Cerebellum (tissue), 5 donors: ENCODE data around the gene FBLN1.

DNA sequence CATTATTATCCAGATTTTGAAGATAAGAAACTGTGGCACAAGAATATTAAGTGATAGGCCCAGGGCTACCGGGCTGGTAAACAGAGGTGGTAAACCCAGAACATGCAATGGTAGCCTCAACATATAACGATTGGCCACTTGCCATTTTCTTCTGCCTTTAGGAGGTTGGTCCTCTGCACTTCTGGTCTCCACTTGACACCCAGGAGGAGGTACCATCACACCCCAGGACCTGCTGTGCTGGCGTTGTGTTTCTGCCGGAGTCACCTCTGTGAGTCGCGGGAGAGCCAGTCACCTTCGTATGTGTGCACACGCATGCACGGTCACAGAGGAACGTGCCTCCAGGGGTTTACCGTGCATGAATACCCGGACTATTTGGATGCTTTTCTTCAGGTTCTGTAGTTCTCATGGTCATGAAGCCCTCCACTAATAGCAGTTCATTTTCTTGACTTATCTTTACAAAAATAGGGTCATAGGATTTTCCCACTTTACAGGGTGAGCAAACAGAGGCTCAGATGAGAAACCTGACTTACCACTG, 42.4 kb downstream of the RTL6 start:
- PRO-cap, 3 experiments: no peak in any of the 3 experiments
- RAMPAGE, long total RNA: no peak

- PRO-cap, 3 experiments: no peak in any of the 3 experiments
- RAMPAGE, long total RNA: no peak
These were observed 3.0 kb upstream of the PRR5 start for GRCh38 chr22:44698893-44699479.

- PRO-cap, 3 experiments: no peak in any of the 3 experiments
- RAMPAGE, long total RNA: no peak
These were observed 871 bp upstream of the PHF21B start for GRCh38 chr22:45010613-45011138.

DNA sequence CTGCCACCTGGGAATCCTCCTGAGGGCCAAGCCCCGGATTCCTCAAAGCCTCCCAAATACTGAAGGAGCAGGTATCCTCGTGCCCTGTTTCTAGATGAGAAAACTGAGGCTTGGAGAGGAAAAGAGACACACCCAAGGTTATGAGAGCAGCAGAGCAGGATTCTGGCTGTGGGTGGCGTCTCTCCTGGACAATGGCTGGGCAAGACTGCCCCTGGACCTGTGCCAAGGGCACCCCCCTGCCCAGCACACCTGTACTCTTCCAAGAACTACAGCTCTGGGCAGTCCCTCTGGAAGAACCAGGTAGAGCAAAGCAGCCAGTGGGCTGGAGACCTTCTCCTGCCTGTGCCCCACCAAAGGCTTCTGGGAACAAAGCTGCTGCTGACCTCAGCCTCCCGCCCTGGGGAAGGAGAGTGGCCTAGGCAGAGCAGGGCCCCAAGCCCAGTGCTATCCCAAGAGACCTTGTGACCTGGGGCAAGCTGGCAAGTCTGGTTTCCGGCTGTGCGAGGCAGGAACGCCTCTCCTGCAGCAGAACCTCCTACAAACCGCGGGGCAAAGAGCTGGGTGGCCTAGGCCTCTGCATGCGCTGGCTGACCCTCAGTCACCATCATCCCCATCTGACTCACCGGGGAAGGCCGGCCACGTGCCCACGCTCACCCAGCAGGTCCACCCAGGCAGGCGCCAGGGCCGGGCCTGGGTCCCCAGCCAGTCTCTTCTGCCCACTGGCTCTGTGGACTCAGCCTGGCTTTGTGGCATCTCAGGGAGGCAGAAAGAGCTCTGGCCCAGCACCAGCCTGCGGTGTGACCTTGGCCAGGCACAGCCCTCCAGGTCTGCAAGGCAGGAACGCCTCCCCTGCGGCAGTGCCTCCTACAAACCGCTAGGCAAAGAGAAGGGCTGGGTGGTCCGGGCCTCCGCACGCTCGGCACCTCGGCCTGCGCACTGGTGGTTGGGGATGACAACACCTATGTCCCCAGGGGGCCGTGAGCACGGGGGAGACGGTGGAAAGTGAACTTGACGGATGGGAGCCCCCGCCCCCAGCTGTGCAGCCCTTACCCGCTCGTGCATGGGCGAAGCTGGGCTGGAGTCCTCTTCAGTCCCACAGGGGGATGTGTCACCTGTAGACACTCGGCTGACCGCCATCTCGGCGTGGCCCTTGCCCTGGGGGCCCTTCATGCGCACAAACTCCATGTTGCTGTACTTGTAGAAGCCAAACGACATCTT, 38.3 kb downstream of the KIAA0930 start:
- PRO-cap, 3 experiments: no peak in any of the 3 experiments
- RAMPAGE, long total RNA: no peak

DNA sequence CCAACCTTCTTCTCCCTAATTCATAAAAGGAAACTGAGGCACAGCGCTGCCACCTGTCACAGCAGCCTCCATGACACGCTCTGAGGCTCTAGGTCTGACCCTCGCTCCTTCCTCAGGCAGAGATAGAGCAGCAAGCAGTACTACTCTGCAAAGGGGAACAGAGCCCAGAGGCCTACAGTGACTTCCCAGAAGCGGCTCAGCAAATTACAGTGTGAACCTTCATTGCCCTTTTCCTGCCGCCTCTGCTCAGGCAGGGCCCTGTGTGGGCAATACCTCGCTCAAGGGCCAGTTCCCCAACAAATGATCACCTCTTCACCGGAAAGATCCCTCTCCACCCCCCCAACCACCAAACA, 12.4 kb downstream of the KIAA0930 start:
- PRO-cap, 3 experiments: no peak in any of the 3 experiments
- RAMPAGE, long total RNA: no peak

GRCh38 chr22:45235904-45236610, 4.6 kb downstream of the KIAA0930 start:
- PRO-cap, 3 experiments: no peak in any of the 3 experiments
- RAMPAGE, long total RNA: no peak

DNA sequence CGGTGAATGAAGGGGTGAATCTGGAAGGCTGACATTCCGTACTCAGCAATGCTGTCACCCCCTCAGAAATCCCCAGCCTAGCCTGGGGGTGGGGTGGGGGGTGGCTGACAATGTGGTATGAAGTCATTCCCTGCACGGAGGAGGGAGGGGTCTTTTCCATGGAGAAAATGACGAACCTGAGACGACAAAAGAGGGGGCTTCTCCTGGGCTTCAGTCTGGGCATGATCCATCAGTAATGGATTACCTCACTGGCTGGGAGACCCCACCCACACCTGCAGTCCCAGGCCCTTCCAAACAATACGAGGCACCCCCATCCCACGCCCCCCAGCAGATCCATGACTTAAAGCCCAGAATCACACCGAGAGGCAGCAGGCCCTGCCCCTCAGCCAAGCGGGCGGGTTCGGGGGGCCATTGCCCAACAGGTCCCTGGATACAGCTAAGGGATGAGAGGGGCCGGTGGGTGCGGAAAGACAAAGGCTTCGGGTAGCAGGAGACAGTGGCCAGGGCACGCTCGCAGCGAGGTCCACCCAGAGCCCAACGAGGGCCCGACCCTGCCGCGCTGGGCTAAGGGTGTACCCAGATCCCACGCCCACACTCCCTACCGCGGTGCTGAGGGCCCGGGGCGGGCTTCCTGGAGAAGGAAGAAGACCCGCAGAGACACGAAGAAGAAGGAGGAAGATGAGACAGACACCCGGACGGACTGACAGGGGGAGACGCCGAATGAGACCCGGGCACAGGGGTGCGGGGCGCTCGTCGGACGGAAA, 830 bp downstream of the KIAA0930 start:
- PRO-cap, 3 experiments: no peak in any of the 3 experiments
- RAMPAGE, long total RNA: no peak

DNA sequence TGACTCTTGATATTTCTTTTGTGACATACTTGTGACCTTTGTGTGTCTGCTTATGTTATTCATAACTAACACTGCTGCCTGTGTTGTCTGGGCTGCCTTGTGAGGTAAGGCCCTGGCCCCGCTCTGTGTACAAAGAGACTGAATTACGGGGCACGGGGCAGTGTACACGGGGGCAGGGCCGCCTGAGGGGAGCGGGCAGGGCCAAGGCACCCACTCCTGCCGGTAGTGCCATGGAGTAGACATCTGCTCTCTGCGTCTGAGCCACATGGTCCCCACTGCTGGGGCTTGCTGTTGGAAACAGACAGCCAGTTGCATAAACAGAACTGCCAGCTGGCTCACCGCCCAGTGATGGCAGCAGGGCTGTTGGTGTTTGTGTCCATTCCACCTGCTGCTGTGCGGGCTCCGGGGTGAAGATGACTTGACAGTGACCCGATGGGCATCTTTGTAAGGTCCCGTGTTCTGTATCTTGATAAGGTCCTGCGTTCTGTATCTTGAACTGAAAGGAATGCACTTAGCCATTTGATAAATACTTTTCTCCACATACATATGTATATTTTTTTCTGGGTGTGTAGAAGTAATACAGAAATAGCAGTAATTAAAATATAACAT, 19.9 kb downstream of the FAM118A start:
- PRO-cap, 3 experiments: no peak in any of the 3 experiments
- RAMPAGE, long total RNA: no peak

GRCh38 chr22:45502350-45503086, at the start of gene FBLN1:
FBLN1 (plus strand) TSS chr22:45502883.
- PRO-cap, 3 experiments: peak in 1 of 3 experiments; most common plus-strand start chr22:45502883 (in 1)
- RAMPAGE, long total RNA: no peak

DNA sequence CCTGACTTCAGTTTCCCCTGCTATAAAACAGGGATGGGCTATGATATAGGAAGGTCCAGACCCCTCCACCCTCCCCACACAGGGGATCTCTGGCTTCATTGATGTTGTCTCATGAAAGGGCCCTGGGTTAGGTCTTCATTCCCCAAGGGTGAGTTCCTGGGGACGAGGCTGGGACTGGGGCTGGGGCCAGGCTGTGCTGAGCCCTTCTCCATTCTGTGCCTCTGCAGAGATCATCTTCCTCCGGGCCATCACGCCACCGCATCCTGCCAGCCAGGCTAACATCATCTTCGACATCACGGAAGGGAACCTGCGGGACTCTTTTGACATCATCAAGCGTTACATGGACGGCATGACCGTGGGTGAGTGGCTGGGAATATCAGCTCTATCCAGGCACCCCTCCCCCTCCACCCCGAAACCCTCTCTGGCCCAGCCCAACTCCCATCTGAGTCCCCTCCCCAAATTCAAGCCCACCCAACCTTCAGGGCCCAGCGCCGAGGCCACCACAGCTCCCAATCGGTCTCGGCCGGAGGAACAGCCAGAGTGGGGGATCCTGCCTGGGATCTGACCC, 74.2 kb downstream of the FBLN1 start:
- PRO-cap, 3 experiments: no peak in any of the 3 experiments
- RAMPAGE, long total RNA: no peak

- PRO-cap, 3 experiments: no peak in any of the 3 experiments
- RAMPAGE, long total RNA: no peak
These were observed 32.7 kb upstream of the ATXN10 start for GRCh38 chr22:45638760-45639528.

DNA sequence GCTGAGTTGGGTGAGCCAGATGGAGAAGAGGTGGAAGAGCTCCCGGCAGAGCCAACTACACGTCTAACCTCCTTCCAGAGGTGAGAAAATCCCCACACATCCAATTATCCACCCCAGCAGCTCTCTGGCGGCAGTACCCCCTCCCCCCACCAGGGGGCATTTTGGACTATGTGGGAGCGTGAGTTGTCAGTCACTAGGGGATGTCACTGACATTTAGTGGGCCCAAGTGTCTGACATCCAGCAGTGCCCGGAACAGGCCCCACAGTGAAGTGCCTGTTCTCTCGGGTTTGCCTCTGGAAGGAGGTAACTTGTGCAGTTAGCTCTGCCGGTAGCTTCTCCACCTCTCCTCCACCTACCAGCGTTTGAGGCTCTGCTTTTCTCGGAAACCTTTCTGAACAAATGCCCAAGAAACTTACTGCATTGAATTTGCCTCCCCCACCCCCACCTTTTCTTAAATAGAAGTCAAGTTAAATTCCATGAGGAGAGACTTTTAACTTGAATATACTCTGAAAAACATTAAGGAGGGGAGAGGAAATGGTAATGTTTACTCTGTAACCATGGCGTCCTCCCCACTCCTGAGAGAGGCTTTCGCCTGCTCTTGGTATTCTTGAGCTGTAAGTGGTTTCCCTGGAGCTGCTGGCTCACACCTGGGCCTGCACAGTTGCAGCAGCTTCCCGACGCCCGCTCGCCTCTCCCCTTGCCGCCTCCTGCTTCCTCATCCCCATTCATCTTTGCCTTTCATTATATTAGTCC, 112.8 kb downstream of the WNT7B start:
- PRO-cap, 3 experiments: no peak in any of the 3 experiments
- RAMPAGE, long total RNA: no peak

DNA sequence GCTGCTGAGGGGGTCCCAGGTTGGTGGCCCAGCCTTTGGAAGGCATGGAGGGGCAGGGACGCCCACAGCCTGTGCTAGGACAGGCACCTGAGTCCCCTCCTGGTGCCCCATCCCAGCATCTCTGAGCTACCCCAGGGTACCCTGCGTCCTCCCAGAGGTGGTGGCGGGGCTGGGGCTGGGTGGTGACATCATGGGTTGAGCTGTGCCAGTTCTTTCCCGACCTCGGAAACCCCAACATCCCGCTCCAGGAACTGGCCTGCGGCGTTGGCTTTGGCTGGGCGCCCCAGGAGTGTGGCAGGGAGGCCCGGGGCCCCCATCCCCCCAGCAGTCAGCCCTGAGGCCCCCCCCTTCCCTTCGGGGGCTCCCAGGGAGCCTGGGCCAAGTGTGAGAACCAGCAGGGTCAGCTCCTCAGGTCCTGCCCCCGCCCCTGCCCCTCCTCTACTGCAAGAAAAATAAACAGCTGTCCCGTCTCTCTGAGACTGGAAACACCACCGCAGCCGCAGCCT, 73.7 kb downstream of the WNT7B start:
- PRO-cap, 3 experiments: no peak in any of the 3 experiments
- RAMPAGE, long total RNA: no peak

DNA sequence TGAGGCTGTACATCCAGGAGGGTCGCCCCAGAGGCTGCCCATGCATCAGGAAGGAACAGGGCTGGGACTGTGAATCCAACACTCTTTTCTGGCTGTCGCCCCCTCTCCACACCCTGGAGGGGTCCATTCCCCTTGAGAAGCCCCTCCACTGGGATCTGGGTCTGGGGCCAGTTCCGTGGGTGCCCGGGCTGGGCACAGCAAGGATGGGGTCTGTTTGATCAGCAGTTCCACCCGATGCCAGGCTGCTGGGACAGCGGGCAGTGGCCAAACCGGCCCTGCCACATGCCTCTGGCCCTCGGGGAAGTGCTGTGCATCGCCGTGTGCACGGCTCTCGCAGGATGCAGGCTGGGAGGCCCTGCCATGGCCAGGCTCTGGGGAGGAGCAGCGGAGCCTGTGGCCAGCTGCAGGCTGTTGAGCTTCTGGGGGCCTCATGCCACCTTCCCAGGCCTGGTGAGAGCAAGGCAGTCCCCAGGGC, 57.5 kb downstream of the WNT7B start:
- PRO-cap, 3 experiments: no peak in any of the 3 experiments
- RAMPAGE, long total RNA: no peak

GRCh38 chr22:45934392-45935370, 42.3 kb downstream of the WNT7B start:
- PRO-cap, 3 experiments: no peak in any of the 3 experiments
- RAMPAGE, long total RNA: no peak

- PRO-cap, 3 experiments: no peak in any of the 3 experiments
- RAMPAGE, long total RNA: no peak
These were observed 41.8 kb upstream of the WNT7B start for GRCh38 chr22:46018749-46019161.

DNA sequence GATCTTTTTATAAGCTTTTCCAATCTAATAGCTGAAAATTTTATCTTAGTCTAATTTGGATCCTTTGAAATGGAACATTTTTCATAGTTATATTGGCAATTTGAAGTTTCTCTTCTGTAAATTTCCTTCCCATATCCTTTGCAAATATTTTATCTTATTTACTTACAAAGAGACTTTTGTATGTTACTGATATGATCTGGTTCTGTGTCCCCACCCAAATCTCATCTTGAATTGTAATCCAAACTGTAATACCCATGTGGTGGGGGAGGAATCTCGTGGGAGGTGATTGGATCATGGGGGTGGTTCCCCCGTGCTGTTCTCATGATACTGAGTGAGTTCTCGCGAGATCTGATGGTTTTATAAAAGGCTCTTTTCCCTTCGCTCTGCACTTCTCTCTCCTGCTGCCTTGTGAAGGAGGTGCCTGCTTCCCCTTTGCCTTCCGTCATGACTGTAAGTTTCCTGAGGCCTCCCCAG, 42.3 kb upstream of the WNT7B start:
- PRO-cap, 3 experiments: no peak in any of the 3 experiments
- RAMPAGE, long total RNA: no peak

GRCh38 chr22:46033694-46034251, 56.8 kb upstream of the WNT7B start:
- PRO-cap, 3 experiments: no peak in any of the 3 experiments
- RAMPAGE, long total RNA: no peak

GRCh38 chr22:46044263-46044453, 67.2 kb upstream of the WNT7B start:
- PRO-cap, 3 experiments: peak in 3 of 3 experiments; most common minus-strand start chr22:46044406 (in 3)
- RAMPAGE, long total RNA: no peak

GRCh38 chr22:46062696-46063863, 86.1 kb upstream of the WNT7B start:
- PRO-cap, 3 experiments: peak in 1 of 3 experiments; most common plus-strand start chr22:46062894 (in 1); most common minus-strand start chr22:46062789 (in 1)
- RAMPAGE, long total RNA: no peak